Fallopian tube (tissue), 1 donor: ENCODE measurements around a stretch of chr16.

DNA sequence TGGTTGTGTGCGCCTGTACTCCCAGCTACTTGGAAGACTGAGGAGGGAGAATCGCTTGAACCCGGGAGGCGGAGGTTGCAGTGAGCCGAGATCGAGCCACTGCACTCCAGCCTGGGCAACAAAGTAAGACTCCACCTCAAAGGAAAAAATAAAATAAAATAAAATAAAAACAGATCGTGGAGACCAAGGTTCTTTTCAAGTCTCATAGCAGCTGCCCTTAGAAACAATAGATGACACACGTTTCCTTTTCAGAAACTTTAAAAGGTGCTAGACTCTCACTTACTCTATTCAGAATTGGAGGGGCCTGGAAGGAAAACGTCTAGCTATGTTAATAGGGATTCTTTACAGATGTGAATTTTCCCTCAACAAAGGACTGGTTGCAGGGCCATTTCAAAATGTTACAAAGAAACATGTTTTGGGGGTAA, 13.2 kb upstream of the HAPSTR1 start:
- PRO-cap = no peak

- PRO-cap = bidirectional peak, plus-strand start at chr16:9092496, minus-strand start at chr16:9092272; bidirectional peak, plus-strand start at chr16:9092586, minus-strand start at chr16:9092590; bidirectional peak, plus-strand start at chr16:9092689, minus-strand start at chr16:9092695
These were observed 876 bp downstream of the HAPSTR1 start for GRCh38 chr16:9092170-9092869.

DNA sequence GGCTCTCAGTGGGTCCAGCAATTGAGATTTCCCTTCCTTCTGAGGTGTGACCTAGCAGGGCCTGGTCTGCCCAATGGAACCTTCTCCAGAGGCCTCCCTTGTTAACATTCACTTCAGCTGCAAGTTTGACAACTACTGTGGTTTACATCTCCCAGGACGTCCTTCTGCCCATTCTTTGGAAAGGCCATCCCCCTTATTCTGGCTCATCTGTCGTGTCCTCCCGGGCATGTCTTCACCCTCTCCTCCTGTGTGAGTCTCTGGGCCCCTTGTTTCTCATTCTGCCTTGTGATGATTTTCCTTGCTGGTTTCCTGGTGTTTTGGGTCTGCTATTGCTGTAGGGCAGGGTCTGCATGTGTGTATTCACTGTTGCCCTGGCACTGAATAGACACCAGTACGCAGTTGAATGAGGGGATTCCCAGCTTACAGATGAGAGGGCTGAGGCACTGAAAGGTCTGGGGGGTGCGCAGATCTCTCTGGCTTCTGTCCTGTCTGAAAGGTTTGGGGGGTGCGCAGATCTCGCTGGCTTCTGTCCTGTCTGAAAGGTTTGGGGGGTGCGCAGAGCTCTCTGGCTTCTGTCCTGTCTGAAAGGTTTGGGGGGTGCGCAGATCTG, 34.6 kb downstream of the HAPSTR1 start:
- PRO-cap = no peak

DNA sequence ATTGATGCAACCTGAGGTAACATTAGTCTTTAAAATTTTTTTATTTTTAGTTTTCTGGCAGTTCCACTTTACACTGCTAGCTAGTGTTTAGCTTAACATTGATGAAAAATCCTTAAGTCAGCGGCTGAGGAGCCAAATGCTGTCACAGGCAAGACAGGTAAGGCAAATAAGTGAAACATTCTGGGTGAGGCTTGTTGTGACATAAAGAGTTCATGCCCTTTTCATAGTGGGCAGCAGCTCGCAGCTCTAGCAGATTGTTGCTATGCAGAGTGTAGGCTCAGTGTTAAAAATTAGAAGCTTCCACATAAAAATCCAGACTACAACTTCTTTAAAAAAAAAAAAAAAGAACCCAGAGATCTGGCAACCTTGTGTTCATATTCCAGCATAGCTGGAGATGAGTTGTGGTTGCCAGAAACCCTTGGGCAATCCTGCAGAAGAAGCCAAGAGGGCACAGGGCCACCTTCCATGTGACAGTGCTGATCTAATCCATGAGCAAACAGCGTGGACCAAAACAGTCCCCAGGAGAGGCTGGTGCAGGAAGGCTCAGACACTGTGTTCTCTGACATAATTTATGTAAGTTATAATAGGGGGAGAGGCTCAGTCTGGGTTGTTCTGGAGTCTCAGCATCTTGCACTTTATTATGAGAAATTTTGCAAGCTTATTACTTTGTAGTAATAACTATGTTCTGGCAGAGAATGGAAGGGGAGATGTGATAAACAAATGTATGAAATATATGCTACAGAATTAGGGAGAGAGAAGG, 273.8 kb downstream of the HAPSTR1 start:
- PRO-cap = no peak

GRCh38 chr16:9545353-9545964, 454.0 kb downstream of the HAPSTR1 start:
- PRO-cap = no peak

GRCh38 chr16:10177784-10178482, 4.3 kb downstream of the GRIN2A start:
- PRO-cap = no peak

- PRO-cap = no peak
These were observed 88.5 kb upstream of the ATF7IP2 start for GRCh38 chr16:10297282-10297862.

GRCh38 chr16:10520263-10520997, 60.0 kb downstream of the EMP2 start:
- PRO-cap = no peak

DNA sequence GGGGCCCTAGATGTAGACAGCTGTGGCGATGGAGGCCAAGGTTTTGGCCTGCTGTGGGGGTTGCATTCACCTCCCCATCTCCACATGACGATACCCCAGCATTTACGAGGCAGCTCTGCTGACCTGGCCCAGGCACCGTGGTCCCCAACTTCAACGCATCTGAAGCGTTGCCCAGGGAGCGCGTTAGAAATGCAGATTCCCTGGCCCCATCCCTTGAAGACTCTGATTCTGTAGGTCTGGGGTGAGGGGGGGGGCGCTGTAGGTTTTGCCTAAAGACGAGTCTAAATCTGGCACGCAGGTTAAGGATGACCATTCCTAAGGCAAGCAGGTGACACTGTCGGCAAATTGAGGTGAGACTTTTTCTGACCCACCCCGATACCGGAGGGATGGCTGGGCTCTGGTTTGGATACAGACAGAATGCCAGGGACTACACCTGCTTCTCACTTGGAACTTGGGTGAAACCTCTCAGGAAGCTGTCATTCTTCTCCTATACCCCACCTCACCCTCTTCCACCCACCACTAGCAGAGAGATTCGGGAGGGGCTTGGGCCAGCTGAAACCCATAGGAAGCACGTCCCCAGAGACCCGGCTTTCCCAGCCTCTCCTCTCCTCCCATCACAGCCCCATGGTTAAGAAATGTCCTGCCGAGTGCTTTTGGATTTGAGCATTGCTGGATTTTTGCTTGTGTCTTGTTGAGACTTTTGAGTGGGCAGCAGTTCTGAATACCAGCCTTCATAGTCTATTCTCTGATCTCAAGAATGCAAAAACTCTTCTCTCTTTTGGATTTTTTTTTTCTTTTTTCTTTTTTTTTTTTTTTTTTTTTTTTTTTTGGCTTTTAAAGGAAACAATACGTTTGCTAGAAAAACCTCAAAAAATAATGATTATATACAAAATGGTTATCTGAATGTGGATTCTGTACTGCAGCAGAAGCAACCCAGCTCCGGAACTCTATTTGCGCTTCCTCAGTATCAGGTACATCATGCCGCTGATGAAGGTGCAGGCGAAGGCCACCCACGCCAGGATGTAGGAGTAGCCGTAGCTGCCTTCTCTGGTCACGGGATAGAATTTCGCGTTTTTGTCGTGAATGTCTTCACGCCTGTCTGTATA, 48.1 kb downstream of the EMP2 start:
- PRO-cap = no peak

GRCh38 chr16:10558371-10559626, 21.6 kb downstream of the EMP2 start:
- PRO-cap = no peak

DNA sequence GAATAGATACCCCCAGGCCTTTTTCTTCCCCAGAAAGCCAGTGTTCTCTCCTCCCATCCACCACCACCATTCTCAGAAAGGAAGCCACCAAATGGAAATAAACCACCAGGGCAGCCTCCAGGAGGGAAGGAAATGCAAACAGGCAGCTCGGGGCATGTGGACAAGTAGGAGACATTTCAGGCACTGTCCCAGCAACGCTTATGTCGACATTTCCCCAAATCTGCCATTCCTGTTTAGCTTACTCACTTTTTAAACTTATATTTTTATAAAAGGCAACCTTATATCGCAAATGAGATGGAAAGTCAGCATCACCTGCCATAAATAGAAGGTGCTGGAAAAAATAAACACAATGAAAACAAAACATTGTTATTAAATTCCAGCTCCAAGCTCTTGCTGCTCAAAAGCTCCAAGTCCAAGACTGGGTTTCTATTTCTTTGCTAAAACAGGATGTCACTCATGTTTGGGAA, 15.7 kb downstream of the EMP2 start:
- PRO-cap = no peak

DNA sequence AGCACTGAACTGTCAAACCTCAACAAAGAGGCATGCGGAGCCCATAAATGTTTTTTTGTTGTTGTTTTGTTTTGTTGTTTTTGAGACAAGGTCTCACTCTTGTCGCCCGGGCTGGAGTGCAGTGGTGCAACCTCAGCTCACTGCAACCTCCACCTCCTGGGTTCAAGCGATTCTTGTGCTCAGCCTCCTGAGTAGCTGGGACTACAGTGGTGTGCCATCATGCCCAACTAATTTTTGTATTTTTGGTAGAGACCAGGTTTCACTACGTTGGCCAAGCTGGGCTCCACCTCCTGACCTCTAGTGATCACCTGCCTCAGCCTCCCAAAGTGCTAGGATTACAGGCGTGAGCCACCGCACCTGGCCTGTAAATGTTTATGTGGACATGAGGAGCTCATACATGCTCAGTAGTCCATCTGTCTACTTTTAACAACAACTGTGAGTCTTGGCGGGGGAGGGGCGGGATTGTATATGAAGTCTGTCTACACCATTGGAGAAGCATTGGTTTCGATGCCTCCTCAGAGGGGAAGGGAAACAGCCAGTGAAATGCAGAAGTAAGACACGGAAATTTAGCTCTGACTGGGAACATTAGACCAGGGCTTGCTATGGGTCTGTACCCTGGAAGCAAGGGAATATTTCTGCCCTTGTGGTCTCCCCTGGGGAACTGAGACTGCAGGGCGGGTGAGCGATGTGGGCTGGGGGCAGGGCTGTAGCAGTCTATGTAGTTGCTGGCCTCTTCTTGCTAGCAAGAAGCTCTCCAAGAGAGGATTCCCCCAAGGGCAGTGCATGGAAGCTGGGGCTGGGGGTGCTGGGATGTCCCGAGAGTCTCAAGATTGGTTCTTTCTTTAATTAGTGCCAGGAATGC, 9.3 kb downstream of the NUBP1 start:
- PRO-cap = no peak

GRCh38 chr16:10827959-10828541, 9.5 kb upstream of the TVP23A start:
- PRO-cap = no peak

- PRO-cap = no peak
These were observed 5.5 kb upstream of the CIITA start for GRCh38 chr16:10871400-10872096.

DNA sequence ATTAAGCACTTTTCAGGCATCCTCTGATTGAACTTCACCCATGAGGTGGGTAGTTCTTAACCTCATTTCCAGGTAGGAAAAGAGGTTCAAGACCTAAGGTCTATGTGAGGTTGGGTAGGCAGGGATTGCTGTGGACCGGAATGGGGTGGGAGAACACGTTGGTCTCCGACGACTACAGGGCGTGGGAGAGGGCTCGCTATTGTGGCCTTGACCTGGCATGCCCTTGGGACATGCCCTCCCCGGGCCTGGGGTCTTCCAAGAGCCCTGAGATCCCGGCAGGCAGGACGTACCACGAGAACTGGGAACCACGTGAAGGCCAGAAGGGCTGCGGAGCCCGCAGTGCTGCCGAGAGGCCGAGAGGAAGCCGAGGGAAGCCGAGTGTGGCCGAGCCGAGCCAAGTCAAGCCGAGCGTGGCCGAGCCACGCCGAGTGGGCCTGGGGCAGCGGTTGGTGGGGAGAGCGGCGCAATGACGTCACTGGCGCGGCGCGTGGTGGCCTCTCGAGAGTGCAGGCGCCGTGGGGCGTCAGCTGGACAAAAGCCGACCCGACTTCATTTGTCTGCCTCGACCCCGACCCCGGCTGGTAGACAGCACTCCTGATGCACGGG, 6.8 kb downstream of the SOCS1 start:
- PRO-cap = no peak

- PRO-cap = no peak
These were observed 5.9 kb downstream of the SOCS1 start for GRCh38 chr16:11249733-11250958.

GRCh38 chr16:11315409-11316009, 29.8 kb upstream of the RMI2 start:
- PRO-cap = no peak

- PRO-cap = bidirectional peak, plus-strand start at chr16:11334013, minus-strand start at chr16:11333834
These were observed 11.5 kb upstream of the RMI2 start for GRCh38 chr16:11333563-11334272.

DNA sequence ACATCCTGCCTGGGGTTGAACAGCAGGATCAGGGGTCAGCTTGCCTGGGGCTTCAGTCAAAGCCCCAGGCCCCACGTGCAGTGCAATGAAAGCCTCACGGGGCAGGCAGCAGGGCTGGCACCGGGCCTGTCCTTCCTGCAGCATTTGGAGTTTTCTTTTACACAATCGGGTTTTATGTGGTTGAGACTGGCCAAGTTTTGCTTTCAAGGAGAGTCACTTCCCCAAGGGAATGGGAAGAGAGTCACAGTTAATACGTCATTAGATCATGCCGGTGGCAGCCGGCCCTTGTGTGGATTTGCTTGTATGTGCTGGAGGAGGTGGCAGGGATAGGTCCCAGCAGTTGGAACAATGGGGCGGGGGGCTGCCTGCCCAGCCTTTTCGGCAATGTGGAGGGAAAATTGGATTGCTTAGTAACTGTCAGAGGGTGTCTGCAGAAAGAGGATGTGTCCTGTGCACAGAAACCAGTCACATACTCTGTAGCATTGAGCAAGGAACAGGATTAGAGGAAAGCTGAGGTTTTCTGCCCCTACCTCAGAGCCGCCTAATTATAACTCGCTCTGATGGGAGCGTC, 4.5 kb downstream of the RMI2 start:
- PRO-cap = bidirectional peak, plus-strand start at position 302 of the sequence, minus-strand start at position 146 of the sequence

- PRO-cap = no peak
These were observed 9.7 kb downstream of the RMI2 start for GRCh38 chr16:11354665-11355701.